ENCODE measurements around the genes SNX22, TRIP4 and ZNF609.

DNA sequence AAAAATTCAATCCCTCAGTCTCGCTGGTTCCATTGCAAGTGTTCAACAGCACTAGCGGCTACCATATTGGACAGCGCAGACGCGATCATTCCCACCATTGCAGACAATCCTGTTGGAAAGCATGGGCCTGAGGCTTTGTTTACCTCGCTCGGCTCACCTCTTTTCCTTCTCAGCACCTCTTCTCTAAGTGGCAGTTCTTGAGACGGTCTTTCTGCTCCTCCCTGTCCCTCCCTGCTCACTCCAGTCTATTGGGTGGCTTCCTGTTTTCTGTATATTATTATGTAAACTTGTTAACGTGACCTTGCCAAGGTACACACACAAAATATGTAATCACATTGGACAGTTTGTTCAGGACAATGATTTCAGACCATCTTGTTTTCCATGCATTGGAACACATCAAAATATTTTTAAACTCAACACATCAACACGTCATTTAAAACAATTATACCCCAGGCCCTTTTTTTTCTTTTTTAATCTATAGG, 21.9 kb upstream of the CA12 start:
- RAMPAGE, total RNA = no peak

DNA sequence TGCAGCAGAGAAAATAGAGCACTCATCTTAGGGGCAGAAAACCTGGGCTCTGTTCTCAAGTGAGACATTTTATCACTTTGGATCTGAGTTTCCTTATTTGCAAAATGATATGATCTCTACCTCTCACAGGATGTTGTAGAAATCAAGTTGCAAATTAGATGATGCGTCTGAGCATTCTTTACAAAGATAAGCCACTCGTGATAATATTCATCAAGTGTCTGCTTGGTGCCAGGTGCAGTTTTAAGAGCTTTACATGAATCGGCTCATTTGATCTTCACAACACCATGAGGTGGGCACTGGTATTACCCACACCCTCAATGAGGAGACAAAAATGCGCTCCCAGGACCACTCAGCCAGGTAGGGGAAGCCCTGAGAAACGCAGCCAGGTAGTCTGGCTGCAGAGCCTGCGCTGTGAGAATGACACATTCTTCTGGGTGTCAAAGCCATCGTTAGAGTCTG, 59.1 kb upstream of the CA12 start:
- RAMPAGE, total RNA = no peak

GRCh38 chr15:63497041-63497354, 7.4 kb upstream of the USP3 start:
- RAMPAGE, total RNA = no peak

DNA sequence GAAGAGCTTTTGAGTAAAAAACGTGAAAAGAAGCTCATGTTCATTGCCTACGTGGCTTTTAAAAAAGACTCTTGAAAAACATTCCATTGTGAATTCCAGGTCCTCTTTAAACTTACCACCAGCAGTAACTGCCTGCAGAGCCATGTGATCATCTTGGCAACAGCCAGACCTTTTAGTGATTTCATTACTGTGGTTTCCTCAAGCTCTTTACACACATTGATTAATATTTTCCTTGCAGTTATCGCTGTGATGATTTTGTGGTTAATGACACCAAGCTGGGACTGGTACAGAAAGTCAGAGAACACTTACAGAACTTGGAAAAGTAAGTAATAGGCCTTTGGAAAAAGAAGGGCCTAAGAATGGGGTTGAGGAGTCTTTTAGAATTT, 43.7 kb upstream of the FBXL22 start:
- RAMPAGE, total RNA = no peak

- RAMPAGE, total RNA = no peak
These were observed 33.2 kb downstream of the FBXL22 start for GRCh38 chr15:63630312-63630905.

- RAMPAGE, total RNA = no peak
These were observed 61.4 kb upstream of the HERC1 start for GRCh38 chr15:63895101-63895670.

DNA sequence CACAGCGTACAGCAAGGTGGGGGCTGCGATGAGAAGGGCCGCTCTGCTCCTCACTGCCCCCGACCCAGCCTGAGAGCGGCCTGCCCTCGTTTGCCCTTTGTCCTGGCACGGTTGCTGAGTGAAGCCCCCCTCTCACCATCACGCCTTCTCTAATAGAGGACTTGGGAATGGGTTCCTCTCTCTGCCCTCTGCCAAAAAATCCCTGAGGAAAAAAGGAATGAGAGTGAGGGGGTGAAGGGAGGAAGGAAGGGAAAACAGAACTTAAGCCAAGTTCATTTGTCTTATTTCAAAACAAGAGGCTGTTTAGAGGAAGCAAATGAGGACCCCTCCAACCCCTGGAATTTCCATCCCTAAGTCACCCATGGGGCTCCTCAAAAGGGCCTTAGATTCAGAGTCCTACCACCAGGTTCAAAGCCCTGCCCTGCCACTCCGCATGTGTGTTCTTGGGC, 685 bp upstream of the DAPK2 start:
- RAMPAGE, total RNA = no peak

DNA sequence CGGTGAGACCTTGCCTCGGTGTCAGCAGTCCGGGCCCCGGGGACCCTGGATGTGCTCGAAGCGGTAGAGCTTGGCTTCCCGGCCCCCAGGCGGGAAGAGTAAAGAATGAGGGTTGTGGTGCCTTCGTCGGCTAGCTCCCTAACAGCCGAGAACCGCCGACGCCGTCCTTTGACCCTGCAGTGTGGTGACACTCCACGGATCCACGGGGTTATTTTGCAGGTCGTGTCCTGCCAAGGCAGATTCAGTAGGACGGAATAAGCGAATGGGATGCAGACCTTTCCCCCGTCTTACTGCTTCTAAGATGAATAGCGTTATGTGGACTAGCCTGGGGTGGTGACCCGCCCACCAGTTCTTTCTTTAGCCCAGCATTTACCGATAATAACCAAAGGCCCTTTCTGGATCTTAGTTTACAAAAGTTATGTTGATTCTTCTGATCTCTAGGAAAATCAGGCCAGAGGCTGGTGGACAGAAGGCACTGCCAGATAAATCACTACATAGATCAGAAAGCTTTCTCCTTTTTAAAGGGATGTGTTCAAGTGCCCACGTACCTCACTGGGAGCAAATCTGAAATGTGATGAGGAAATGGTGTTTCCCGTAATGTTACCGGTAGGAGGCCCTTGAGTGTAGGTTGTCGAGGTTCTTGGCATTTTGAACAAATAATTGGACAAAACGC, 620 bp downstream of the SNX1 start:
- RAMPAGE, total RNA = no peak

GRCh38 chr15:64151035-64151856, at the start of gene SNX22:
TSS of gene SNX22 (plus strand) at chr15:64151731.
- RAMPAGE, total RNA = no peak

GRCh38 chr15:64247962-64248334, 85.1 kb upstream of the PPIB start:
- RAMPAGE, total RNA = no peak

- RAMPAGE, total RNA = start-site peak on the plus strand at chr15:64387838-64387857, 131 and 188 reads in 2 replicates
These were observed at the start of gene TRIP4 for GRCh38 chr15:64387354-64388418. TSS of gene TRIP4 (plus strand) at chr15:64387836.

GRCh38 chr15:64459947-64461096, at the start of gene ZNF609:
TSS of gene ZNF609 (plus strand) at chr15:64460578.
- RAMPAGE, total RNA = no peak

DNA sequence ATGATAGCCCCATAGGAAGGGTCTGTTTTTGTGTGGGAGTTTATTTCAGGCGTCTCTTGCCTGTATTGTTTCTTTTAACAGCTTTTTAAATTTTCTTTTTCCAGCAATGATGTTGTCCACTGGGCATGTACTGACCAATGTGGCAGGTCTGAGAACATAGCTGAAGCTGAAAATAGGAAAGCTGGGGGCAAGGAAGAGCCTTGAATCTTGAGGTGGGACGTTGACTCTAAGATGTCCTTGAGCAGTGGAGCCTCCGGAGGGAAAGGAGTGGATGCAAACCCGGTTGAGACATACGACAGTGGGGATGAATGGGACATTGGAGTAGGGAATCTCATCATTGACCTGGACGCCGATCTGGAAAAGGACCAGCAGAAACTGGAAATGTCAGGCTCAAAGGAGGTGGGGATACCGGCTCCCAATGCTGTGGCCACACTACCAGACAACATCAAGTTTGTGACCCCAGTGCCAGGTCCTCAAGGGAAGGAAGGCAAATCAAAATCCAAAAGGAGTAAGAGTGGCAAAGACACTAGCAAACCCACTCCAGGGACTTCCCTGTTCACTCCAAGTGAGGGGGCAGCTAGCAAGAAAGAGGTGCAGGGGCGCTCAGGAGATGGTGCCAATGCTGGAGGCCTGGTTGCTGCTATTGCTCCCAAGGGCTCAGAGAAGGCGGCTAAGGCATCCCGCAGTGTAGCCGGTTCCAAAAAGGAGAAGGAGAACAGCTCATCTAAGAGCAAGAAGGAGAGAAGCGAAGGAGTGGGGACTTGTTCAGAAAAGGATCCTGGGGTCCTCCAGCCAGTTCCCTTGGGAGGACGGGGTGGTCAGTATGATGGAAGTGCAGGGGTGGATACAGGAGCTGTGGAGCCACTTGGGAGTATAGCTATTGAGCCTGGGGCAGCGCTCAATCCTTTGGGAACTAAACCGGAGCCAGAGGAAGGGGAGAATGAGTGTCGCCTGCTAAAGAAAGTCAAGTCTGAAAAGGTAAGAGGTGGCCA, 39.1 kb downstream of the ZNF609 start:
- RAMPAGE, total RNA = no peak

DNA sequence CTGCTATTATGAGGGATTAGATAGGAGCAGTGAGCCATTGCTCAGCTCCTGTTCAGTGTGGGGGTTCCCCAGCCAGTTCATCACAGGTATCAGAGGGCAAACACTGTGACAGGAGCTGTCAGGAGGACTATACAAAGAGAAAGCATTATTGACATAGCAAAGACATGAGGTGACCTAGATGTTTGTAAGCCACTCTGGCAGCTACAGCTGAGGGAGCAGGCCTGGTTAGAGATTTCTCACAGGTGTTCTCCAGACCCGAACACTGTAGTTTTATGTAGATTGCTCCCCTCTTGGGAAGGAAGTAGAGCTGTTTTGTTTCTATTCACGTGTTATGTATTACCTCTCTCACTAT, 123.8 kb downstream of the RBPMS2 start:
- RAMPAGE, total RNA = no peak

- RAMPAGE, total RNA = no peak
These were observed 73.7 kb downstream of the RBPMS2 start for GRCh38 chr15:64701592-64702254.

GRCh38 chr15:64750317-64750722, 25.1 kb downstream of the RBPMS2 start:
- RAMPAGE, total RNA = no peak

DNA sequence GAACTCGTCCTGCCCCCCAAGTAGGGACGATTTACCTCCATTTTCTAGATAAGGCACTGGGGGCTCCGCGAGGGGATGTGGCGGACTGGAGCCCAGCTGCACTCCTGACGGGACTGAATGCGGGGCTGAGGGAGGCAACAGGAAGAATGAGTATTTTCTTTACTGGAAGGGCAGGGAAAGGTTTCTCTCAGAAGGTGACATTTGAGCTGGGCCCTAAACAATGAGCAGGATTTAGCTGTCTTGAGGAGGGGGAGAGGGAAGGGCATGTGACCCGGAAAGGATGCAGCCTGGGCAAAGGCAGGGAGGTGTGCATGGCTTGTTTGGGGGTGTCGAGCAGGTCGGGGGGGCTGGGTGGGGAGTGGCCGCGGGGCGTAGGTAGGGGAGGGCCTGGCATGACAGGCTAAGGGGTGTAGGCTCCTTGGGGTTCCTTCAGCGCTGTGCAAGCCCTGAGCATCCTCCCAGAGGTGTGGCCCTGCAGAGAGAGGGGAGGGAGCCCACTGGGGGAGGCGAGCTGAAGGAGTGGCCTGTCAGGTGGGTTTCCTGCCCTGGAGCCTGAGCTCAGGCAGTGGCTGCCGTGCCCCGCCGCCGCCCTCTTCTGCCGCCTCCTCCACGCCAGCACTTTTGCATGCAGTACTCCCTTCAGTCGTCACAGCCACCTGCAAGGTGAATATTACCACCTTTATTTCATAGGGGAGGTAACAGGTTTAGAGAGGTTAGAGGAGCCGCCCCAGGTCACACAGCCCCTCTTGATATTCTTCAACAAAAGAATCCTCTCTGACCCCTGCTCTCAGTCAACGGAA, 17.2 kb upstream of the ANKDD1A start:
- RAMPAGE, total RNA = no peak

DNA sequence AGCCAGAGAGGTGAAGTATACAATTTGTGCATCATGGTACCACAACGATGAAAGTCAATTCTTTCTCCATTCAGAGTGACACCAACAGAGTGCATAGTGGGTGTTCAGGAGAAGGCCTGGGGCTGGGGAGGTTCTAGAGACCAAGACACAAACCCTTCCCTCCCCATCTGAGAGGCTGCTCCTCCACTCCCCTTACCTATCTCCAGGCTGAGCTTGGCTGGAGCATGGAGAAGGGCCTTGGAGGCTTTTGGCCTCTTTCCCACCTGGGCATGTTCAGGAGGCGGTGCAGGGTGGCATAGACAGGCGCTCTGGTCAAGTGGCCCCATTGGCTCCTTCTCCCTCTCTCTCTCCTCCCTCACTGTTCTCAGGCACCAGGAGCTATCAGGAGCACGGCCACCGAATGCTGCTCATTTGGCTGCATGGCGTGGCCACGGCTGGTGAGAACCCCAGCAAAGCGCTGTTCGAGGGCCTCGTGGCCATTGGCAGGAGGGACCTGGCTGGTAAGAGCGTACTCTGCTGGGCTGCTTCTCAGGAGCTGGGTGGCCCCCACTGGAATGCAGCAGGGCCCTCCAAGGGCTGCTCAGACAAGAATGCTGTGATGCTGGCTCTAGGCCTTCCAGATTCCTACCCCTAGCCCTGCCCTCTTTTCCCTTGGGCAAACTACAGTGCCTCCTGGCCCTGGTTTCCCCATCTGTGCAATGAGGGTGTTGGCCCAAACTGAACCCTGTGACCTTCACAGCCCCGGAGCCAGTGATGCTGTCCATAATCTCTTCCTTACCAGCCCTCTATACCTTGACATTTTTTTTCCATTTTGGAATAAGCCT, 38.0 kb downstream of the ANKDD1A start:
- RAMPAGE, total RNA = no peak

GRCh38 chr15:65059777-65060336, 7.9 kb downstream of the RASL12 start:
- RAMPAGE, total RNA = no peak

DNA sequence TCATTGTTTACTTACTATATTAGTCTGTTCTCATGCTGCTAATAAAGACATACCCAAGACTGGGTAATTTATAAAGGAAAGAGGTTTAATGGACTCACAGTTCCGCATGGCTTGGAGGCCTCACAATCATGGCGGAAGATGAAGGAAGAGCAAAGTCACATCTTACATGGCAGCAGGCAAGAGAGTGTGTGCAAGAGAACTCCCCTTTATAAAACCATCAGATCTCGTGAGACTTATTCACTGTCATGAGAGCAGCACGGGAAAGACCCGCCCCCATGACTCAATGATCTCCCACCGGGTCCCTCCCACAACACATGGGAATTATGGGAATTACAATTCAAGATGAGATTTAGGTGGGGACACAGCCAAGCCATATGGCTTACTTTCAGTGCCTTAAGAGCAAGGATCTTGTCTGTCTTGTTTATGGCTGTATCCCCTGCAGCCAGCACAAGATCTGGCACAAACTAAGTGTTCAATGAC, 33.0 kb upstream of the CILP start:
- RAMPAGE, total RNA = no peak